Keratinocyte (primary cell): ENCODE measurements around a stretch of chr11.

DNA sequence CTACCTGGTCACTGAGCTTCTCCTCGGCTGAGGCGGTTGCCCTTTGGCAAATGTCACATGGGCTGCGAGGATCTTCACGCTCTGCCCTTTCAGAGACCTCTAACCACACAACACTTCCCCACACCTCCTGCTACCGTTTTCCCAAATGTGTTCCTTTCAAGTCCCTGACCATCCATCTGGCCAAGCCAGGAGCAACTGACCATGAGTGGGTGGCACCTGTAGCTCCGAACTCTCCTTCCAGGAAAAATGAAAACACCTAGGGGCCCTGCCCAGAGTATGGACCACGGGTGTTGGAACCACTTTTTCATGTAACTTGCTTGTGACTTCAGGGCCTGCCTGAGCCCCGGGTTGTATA, 7.0 kb downstream of the C11orf21 start:
CAGE:
- cytosol, long polyA minus RNA: no peak
- cytosol, long polyA plus RNA: no peak
- long polyA plus RNA: no peak
- nucleus, long polyA minus RNA: no peak
- nucleus, long polyA plus RNA: no peak

DNA sequence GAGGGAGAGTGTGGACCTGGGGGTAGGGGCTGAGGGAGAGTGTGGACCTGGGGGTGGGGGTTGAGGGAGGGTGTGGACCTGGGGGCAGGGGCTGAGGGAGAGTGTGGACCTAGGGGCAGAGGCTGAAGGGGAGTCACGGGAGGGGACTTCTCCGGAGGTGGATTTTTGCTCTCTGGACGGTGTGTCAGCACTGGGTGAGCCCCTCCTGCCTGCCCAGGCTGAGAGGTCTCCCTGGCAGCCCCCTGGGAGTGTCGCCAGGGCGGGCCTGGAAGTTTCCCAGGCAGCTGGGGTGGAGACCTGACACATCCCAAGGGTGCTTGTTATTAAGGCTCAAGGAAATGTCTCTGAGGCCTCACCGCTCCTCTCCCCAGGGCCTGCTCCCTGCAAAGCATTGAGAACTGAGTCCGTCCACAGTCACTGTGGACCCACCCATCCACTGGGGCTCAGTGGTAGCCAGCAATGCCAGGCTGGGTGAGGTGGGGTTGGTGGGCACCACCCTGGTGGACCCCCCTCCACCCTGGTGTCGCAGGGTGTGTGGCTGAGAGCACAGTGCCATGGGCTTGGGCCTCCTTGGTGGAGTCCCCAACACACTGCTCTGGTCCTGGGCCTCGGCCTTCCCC, 2.4 kb downstream of the CD81 start:
CAGE:
- cytosol, long polyA minus RNA: no peak
- cytosol, long polyA plus RNA: no peak
- long polyA plus RNA: no peak
- nucleus, long polyA minus RNA: no peak
- nucleus, long polyA plus RNA: no peak

DNA sequence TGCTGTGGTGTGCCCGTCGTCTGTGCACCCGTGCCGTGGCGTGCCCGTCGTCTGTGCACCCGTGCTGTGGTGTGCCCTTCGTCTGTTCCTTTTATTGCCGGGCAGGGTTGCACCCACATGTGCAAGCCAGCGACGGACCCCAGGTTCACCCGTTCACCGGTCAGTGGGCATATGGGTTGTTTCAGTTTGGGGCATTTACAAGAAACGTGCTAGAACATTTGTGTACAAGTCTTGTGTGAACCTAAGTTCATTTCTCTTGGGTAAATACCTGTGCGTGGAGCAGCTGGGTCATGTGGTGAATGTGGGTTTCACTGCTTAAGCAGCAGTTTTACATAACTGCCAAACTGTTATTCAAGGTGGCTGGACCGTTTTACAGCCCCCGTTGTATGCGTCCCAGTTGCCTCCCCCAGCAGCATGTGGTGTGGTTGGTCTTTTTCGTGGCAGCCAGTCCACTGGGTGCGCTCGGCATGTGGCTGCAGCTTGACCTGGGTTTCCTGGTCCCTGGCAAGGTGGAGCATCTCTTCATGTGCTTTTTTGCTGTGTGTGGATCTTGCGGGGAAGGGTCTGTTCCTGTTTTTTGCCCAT, 8.6 kb downstream of the CD81 start:
CAGE:
- cytosol, long polyA minus RNA: no peak
- cytosol, long polyA plus RNA: no peak
- long polyA plus RNA: no peak
- nucleus, long polyA minus RNA: no peak
- nucleus, long polyA plus RNA: no peak

DNA sequence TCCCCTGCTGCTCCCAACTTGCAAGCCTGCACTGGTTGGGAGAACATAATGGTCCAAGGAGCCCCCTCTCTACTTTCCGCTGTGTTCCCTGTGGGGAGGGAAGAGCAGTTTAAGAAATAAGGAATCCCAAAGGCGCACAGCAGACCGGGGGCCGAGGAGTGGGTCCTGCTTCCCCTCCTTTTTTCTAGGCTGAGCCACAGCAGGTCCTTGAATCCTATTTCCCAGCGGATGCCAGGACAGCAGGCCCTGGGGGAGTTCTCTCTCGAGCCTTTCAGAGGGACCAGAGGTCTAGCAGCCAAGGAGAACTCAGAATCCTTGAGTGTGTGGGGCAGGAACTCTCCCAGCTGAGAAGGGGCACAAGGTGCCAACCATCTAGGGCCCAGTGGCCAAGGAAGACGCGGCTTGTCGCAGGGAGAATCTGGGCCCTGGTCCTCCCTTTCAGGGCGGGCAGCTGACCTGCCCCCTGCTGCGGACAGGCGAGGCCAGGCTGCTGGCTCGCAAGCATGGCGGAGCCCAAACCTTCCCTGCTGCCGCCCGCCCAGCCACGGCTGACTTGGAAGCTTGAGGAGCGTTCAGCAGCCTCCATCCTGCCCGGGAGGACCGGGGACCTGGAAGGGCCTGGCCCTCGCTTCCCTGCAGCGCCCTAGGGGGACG, 1.1 kb upstream of the TSSC4 start:
CAGE:
- cytosol, long polyA minus RNA: no peak
- cytosol, long polyA plus RNA: no peak
- long polyA plus RNA: no peak
- nucleus, long polyA minus RNA: no peak
- nucleus, long polyA plus RNA: no peak

GRCh38 chr11:2400884-2401123, 254 bp downstream of the TSSC4 start:
CAGE:
- cytosol, long polyA minus RNA: no peak
- cytosol, long polyA plus RNA: no peak
- long polyA plus RNA: no peak
- nucleus, long polyA minus RNA: no peak
- nucleus, long polyA plus RNA: no peak

GRCh38 chr11:2427106-2427648, 17.1 kb downstream of the TRPM5 start:
CAGE:
- cytosol, long polyA minus RNA: no peak
- cytosol, long polyA plus RNA: no peak
- long polyA plus RNA: no peak
- nucleus, long polyA minus RNA: no peak
- nucleus, long polyA plus RNA: no peak

CAGE:
- cytosol, long polyA minus RNA: no peak
- cytosol, long polyA plus RNA: no peak
- long polyA plus RNA: no peak
- nucleus, long polyA minus RNA: no peak
- nucleus, long polyA plus RNA: no peak
Measured at GRCh38 chr11:2566813-2567124, 122.0 kb downstream of the KCNQ1 start.

GRCh38 chr11:2698735-2699566, 186.6 kb downstream of the CDKN1C start:
CAGE:
- cytosol, long polyA minus RNA: no peak
- cytosol, long polyA plus RNA: no peak
- long polyA plus RNA: no peak
- nucleus, long polyA minus RNA: no peak
- nucleus, long polyA plus RNA: no peak

DNA sequence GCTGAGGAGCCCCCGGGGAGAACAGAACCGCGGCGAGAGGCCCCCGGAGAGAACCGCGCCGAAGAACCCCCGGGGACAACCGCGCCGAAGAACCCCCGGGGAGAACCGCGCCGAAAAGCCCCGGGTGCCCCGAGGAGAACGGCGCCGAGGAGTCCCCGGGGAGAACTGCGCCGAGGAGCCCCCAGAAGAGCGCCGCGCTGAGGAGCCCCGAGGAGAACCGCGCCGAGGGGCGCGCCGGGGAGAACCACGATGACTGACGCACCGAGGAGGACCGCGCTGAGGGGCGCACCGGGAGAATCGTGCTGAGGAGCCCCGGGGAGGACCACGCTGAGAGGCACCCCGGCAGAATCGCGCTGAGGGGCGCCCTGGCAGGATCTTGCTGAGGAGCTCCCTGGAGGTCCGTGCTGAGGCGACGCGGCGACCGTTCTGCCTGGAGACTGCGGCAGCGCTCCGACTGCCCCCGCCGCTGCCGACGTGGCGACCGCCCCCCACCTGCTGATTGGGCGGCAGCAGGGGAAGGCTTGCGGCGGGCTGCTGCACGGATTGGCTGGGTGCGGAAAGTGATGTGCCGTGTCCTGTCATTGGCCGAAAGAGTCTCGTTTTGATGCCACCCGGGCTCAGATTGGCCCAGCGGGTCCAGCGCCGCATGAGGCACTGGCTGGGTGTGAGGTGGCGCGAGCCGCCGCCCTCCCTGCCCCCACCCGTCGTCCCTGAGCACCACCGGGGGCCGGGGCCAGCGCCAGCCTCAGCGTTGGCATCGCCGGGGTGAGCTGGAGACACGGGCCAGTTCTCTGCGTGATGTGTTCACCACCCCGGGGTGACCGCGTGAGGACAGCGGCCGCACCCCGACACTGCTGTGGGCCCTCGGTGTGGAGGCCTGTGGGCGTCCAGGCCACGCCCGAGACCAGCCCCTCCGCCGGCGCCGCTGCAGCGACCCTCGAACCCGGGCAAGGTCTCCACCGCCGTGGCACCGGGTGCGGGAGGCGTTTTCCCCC, 185.7 kb downstream of the CDKN1C start:
CAGE:
- cytosol, long polyA minus RNA: no peak
- cytosol, long polyA plus RNA: no peak
- long polyA plus RNA: no peak
- nucleus, long polyA minus RNA: no peak
- nucleus, long polyA plus RNA: no peak

DNA sequence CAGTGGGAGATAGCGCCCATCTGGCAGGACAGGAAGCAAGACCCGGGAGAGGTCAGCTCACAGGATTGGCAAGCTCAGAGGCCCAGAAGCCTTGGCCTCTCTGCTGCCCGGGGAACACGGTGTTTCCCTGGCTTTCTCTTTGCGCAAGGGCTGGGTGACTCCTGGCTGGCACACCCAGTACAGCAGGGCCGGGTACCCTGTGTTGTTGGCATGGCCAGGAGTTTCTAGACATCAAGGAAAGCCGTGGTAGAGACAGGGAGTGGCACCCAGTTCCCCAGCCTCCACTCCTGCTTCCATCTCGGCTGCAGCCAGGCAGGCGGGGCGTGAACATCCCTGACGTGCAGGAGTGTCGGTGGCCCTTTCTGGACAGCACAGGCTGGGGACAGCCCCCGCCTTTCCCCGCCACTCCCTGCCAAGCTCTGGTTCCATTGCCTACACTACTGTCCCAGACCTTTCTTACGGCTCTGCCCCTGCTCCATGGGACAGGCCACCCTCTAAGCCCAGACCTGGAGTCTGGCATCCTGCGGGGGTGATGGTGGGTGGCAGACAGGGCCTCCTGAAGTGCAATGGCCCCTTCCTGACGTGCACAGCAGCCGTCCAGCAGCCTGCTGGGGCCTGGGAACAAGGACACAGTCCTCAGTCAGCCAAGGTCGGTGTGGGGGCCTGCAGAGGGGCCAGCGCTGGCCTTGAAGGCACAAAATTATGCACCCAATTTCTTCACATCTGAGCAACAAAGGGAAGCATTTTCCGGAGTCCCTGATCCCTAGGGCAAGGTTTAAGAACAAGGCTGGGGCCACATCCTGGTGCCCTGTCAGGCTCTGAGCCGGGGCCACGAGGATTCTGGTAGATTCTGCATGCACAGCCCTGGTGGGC, 106.2 kb downstream of the CDKN1C start:
CAGE:
- cytosol, long polyA minus RNA: no peak
- cytosol, long polyA plus RNA: no peak
- long polyA plus RNA: no peak
- nucleus, long polyA minus RNA: no peak
- nucleus, long polyA plus RNA: no peak

DNA sequence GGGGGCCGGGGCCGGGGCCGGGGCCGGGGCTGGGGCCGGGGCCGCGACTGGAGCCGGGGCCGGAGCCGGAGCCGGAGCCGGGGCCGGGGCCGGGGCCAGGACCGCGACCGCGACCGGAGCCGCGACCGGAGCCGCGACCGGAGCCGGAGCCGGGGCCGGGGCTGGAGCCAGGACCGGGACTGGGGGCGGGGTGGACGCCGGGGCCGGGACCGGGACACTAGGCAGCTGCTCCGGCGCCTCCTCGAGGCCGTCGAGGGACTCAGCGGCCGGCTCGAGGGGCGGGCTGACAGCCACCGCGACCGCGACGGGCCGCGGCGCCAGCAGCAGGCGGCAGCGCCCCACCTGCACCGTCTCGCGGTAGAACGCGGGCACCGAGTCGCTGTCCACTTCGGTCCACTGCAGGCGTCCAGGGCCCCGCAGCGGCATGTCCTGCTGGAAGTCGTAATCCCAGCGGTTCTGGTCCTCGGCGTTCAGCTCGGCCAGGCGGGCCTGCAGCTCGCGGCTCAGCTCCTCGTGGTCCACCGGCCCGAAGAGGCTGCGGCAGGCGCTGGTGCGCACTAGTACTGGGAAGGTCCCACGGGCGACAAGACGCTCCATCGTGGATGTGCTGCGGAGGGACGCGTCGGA, 602 bp downstream of the CDKN1C start:
CAGE:
- cytosol, long polyA minus RNA: no peak
- cytosol, long polyA plus RNA: no peak
- long polyA plus RNA: no peak
- nucleus, long polyA minus RNA: no peak
- nucleus, long polyA plus RNA: no peak

CAGE:
- cytosol, long polyA minus RNA: no peak
- cytosol, long polyA plus RNA: no peak
- long polyA plus RNA: no peak
- nucleus, long polyA minus RNA: no peak
- nucleus, long polyA plus RNA: start-site peak on the plus strand at chr11:2899670-2899756, 61 and 38 reads in 2 replicates
Measured at GRCh38 chr11:2899373-2900014, 2.6 kb upstream of the SLC22A18 start.

GRCh38 chr11:2938828-2939247, 9.6 kb upstream of the PHLDA2 start:
CAGE:
- cytosol, long polyA minus RNA: no peak
- cytosol, long polyA plus RNA: no peak
- long polyA plus RNA: no peak
- nucleus, long polyA minus RNA: no peak
- nucleus, long polyA plus RNA: no peak

DNA sequence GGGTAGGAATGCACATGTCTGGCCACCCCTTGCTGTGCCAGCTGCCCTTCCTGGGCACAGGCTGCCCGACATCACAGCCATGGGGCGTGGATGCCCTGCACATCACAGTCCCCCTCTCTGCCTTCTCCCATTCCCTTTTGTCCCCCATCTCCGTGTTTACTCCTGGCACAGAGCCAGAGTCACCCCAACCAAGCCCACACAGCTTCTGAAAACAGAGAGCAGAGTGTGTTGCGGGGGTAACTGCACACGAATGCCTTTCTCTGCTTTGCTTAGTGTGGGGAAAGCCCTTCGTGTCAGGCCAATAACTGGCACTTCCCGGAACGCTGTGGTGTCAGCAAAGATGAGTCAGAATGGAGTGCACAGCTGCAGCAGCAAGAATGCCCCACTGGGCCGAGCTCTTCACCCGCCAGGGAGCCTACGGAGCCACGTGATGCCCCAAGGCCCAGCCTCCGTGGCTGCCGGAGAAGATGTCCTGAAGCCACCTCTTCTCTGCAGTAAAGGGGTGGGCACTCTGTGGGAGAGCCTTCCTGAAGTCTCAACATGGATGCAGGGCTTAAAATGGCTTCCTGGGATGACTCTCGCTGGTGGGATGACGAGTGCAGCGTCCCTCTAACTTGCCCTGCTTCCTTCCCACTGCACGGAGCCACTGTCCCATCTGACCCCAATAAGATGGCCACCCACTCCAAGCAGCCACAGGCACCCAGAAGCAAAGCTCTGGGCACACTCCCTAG, 7.4 kb downstream of the CARS1 start:
CAGE:
- cytosol, long polyA minus RNA: no peak
- cytosol, long polyA plus RNA: no peak
- long polyA plus RNA: no peak
- nucleus, long polyA minus RNA: no peak
- nucleus, long polyA plus RNA: no peak

CAGE:
- cytosol, long polyA minus RNA: no peak
- cytosol, long polyA plus RNA: no peak
- long polyA plus RNA: no peak
- nucleus, long polyA minus RNA: no peak
- nucleus, long polyA plus RNA: no peak
Measured at GRCh38 chr11:3056432-3056872, 771 bp downstream of the CARS1 start.

CAGE:
- cytosol, long polyA minus RNA: no peak
- cytosol, long polyA plus RNA: no peak
- long polyA plus RNA: no peak
- nucleus, long polyA minus RNA: no peak
- nucleus, long polyA plus RNA: no peak
Measured at GRCh38 chr11:3105817-3106554, 48.8 kb upstream of the CARS1 start.

DNA sequence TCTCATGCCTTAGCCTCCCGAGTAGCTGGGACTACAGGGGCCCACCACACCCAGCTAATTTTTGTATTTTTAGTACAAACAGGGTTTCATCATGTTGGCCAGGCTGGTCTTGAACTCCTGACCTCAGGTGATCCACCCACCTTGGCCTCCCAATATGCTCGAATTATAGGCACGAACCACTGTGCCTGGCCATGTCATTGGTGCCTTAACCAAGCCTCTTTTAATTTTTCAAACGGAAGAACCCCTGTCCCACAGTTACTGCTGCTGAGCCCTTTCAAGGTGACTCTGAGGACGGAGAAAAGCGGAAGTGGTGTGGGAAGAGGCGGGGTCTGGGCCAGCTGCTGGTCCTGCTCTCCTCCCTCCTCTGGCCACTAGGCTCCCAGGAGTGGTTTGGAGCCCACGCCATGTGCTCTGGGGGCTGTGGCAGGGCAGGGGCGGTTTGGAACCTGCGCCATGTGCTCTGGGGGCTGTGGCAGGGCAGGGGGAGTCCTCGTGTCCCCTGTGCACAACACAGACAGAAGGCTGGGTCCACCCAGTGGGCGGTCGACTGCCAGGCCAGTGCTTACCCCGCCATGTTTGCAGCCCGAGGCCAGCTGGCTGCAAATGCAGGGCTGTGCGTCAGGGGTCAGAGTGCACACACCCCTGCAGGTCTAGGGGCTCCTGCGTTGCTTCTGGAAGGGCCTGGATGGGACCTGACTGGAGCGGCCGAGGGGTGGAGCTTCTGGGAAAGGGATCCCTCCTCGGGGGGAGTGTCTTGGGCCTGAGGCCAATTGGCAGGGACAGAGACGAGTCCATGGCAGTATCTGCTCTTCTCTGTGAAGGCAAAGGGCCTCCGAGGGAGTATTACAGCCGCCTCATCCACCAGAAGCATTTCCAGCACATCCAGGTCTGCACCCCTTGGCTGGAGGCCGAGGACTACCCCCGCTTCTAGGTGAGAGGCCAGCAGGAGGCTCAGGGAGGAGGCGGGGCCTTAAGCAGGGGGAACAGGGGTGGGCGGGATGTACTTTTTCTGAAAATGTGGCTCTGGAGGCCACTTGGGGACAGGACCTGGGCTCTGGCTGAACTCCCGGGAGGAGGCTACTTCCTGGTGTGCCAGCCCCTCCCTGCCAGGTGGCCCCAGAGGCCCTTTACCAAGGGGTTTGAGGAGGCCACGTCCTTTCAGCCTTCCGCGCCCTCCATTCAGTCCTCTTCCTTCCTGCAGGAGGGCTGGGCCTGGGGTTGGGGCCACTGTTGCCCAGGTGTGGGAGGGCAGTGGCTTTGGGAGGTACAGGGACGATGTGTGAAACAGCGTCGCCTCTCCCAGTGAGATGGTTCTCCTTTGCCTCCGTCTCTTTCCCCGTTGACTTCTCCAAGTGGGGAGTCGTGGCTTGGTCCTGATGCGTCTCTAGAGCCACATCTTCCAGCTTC, 25.6 kb upstream of the ZNF195 start:
CAGE:
- cytosol, long polyA minus RNA: no peak
- cytosol, long polyA plus RNA: no peak
- long polyA plus RNA: no peak
- nucleus, long polyA minus RNA: no peak
- nucleus, long polyA plus RNA: no peak

DNA sequence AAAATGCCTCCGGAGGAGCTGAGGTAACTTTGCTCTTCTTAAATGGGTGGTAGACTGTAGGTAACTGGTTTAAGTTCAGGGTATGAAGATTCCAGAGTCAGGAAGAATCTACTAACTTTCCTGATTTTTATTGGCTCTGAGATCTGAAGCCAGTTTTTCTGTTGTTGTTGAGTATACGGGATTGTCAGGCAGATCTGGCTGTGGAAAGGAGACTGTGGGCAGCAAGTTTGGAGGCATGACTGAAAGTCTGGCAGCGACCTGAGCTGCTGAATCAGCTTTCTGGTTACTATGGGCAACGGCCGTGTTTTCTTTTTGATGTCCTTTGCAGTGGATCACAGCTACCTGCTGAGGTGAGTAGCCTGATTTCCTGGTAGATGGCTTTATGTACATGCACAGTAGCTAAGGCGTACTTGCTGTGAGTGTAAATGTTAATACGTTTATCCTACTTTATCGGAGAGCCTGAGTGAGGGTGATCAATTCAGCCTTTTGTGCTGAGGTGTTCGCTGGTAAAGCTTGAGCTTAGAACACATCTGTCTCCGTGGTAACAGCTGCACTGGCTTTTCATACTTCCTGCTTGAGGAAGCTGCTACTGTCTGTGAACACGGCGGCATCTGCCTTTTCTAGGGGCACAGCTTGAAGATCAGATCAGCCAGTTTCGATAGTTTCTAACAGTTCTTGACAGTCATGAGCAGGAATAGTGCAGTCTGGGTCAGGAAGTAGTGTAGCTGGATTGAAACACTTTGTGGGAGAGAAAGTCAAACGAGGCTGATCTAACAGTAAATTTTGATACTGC, 129.7 kb downstream of the ART5 start:
CAGE:
- cytosol, long polyA minus RNA: no peak
- cytosol, long polyA plus RNA: no peak
- long polyA plus RNA: no peak
- nucleus, long polyA minus RNA: no peak
- nucleus, long polyA plus RNA: no peak

GRCh38 chr11:3758778-3758977, 38.7 kb downstream of the NUP98 start:
CAGE:
- cytosol, long polyA minus RNA: no peak
- cytosol, long polyA plus RNA: no peak
- long polyA plus RNA: no peak
- nucleus, long polyA minus RNA: no peak
- nucleus, long polyA plus RNA: no peak

GRCh38 chr11:3771574-3772046, 25.7 kb downstream of the NUP98 start:
CAGE:
- cytosol, long polyA minus RNA: no peak
- cytosol, long polyA plus RNA: no peak
- long polyA plus RNA: no peak
- nucleus, long polyA minus RNA: start-site peak on the minus strand at chr11:3771816-3771913, 67 reads
- nucleus, long polyA plus RNA: start-site peak on the minus strand at chr11:3771871-3771880, 74 and 47 reads in 2 replicates